Iris pigment epithelial cell (primary cell): ENCODE measurements around the gene NAP1L5.

GRCh38 chr4:87045556-87046400 lies 111.0 kb downstream of the AFF1 start:
- RRBS, result no CpG with 5 or more reads among the region's 8 CpGs

- RRBS, result no CpG with 5 or more reads among the region's 8 CpGs
Measured at GRCh38 chr4:87677551-87678141, 27.6 kb downstream of the DMP1 start.

DNA sequence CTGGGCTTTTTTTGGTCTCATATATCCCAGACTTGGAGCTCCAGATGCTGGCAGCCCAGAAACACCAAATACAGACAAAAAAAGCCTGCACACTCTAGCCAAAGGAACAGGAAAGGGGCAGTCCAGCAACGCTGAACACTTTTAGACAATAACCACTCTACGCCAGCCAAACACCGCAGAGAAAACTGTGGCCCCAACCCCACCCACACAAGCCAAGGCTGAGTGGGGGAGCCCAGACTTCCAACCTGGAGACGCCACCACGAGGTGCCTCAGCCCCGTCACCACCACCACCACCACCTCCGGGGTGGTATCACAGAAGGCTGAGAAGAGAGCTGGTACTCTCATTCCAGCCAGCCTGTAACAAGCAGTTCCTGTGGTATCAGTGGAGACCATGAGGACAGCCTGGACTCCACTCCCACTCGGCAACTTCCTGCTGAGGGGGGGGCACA lies 22.8 kb downstream of the MEPE start:
- RRBS, result no CpG with 5 or more reads among the region's 8 CpGs

DNA sequence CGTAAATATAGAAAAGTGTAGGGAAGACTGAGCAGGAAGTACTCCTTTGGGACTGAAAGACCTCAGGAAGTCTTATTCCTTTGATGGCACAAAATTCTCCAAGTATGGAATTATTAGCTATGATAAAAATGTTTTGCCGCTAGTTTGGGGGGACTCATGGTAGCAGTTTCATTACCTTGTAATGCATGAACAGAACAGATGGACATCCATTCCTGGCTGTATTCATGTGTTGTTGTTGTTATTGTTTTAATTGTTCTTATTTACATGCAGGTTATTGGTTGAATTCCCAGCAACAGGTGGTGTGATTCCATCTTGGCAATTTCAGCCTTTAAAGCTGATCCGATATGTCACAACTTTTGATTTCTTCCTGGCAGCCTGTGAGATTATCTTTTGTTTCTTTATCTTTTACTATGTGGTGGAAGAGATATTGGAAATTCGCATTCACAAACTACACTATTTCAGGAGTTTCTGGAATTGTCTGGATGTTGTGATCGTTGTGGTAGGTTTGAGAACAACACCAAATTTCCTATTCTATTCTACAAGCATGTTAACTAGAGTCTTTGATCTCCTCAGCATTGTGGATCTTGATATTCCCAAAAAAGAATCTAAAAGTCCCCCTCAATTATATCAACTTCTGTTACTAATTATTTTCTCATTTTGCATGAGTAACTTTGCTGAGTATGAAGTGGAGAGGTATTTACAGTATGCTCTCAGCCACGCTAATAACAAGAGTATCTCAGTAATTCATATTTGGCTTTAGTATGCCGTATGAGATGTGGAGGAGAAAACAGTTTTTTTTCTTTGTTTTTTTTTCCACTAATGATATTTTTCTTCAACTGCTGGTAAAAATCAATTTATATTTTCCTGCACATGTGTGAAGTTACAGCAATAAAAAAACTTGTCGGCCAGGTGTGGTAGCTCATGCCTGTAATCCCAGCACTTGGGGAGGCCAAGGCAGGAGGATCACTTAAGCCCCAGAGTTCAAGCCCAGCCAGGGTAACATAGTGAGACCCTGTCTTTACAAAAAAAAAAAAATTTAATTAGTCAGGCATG lies 39.3 kb downstream of the PKD2 start:
- RRBS, result no CpG with 5 or more reads among the region's 8 CpGs

DNA sequence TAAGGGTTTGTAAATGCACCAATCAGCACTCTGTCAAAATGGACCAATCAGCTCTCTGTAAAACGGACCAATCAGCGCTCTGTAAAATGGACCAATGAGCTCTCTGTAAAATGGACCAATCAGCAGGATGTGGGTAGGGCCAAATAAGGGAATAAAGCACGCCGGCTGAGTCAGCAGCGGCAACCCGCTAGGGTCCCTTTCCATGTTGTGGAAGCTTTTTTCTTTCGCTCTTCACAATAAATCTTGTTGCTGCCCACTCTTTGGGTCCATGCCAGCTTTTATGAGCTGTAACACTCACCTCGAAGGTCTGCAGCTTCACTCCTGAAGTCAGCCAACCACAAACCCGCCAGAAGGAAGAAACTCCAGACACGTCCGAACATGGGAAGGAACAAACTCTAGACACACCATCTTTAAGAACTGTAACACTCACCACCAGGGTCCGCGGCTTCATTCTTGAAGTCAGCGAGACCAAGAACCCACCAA lies 17.3 kb upstream of the HERC6 start:
- RRBS, result no CpG with 5 or more reads among the region's 14 CpGs

DNA sequence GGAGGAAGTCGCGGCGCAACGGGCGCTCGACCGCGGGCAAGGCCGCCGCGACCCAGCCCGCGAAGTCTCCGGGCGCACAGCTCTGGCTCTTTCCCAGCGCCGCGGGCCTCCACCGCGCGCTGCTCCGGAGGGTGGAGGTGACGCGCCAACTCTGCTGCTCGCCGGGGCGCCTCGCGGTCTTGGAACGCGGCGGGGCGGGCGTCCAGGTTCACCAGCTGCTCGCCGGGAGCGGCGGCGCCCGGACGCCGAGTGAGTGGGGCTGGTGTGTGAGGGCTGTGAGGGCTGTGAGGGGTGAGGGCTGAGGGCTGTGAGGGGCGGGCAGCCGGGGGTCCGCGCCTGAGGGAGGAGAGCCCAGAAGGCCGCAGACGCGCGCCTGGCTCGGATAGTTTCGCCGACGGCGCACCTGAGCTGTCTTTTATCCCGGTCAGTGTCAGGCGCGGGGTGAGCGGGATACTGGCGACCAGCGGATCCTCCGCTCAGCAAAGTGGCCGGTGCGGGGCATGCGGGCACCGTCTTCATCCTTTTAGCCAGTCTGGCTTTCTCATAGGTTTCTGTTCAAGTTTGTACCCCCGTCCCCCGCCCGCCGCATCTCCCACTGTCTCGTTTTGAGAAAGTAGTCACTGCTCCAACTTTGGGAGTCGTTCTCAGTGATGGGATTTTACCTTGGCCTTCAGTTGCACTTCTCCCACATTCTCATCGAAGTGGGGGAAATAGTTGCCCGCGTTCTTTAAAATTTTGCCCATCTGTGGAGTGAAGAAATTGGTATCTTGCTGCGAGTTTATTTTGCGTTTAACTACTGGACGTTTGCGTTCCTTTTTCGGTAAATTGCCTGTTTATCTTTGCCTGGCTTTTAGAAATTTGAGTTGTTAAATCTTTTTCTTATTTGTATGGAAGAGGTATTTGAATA lies 620 bp downstream of the HERC5 start:
- RRBS, result 2% methylated on average over 42 of the region's 80 CpGs

DNA sequence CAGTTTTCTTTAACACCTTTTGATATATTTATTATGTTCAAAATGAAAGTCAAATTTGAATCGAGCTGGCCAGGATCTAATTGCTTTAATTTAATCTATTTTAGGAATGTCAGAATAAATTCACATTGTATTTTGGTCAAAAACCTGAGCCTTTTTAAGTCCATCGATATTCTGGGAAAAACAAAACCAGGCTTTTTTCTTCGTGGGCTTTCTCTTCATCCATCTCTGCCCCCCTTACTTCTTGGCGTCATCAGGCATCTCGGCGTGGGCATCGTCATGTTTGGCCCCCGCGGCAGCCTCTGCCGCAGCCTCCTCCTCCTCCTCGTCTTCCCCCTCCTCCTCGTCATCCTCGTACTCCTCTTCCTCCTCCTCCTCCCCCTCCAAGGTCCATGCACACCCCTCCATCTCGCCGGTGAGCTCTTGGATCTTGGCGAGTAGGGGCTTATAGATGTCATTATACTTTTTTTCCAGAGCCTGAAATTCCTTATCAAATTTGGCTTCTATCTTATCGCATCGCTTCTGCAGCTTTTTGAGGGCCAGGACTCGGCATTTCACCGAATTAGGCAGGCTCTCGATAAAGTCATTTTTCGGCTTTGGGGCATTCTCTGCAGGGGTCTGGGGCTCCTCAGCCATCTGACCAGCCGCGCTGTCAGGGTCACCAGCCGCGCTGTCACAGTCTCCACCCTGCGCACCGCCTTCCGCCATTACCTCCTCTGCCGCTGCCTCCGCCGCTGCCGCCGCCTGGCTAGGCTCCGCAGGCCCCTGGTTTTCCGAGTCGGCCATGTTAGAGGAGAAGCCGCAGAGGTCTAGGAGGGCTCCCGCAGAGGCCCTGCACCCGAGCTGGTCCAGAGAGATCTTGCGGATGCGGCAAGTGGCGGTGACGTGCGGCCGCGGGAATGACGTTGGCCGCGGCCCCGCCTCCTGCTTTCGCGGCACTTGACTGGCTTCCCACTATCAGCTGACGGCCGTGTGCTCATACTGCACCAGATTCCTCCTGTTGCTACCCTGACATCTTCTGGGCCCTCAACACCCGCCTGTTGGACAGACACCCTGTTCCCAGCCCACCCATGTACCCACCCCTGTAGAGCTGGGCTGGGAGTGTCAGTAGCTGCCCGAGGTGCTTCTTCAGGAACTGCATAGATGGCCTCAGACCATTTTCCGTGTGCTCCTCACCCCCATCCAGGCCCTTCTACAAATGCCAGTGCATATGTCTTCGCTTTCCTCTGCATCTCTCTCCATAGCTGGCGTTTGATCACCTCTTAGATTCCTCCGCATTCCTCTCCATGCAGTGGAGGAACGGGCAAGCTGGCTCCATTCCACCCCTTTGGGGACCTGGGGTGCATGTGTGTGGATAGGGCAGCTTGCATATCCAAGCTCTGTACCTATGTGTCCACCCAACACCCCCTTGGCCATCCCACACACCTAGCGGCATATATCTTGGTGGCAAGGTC lies at the start of gene NAP1L5:
TSS of gene NAP1L5 (minus strand) at position 858 of the 1,451 bp plus-strand sequence.
- RRBS, result no CpG with 5 or more reads among the region's 63 CpGs

DNA sequence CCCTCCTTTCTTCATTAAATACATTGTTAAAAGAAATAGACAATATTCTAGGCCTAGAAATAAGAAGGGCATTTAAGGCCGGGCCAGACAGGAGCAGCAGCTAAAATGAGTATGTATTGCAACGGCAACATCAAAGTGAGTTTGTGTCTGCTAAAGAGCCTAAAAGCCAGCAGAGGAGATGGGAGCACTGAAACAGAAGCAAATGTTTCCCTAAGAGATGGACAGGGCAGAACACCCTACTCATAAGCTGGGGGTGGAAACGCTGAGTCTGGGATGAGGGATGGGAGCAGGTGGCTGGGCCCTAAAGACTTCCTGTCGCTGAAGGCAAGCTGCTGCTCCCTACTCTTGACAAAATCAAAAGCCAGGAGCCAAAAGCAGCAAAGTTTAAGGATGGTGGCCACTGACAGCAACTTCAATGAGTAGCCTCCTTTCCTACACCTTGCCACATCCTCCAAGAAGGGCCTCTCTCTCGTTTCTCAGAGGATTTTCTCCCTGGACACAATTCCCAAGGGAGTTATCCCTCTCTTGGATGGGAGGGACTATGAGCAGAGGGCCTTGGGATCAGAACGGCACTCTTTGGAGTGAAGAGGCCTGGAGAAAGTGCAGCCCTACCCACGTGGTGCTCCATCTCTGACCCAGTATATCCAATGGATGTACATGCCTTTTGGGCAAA lies 40.6 kb upstream of the NAP1L5 start:
- RRBS, result no CpG with 5 or more reads among the region's 7 CpGs

- RRBS, result no CpG with 5 or more reads among the region's 2 CpGs
Measured at GRCh38 chr4:88752831-88753290, 55.2 kb upstream of the NAP1L5 start.

DNA sequence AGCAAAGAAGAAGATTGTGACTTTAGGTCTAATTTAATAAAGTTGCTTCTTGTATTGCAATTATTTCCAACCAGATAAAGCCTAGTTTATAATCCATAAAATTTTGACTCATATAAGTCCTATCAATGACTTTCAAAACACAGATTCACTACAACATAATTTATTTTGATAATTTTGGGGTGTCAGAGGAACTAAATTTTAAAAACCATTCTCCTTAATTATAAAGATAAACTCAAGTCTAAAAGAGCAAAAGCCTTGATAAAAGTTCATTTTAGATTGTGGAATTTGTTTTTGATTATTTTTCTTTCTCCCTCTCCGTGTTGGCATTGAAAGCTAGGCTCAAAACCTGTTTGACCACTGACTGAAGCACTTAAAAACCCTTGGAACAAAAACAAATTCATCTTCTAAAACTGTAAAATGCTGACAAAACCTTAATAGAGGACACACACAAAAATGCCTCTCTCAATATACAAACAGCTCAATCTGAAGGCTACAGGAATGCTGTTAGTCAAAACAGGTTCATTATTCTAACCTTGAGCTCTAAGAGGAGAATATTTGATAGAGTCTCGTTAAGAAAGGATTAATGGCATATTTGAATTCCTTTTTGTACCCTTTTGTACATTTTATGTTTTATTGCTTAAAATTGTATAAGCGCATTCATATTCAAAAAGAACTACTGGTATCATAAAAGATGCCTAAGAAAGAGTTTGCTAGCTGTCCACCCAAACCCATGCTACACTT lies 74.2 kb upstream of the NAP1L5 start:
- RRBS, result no CpG with 5 or more reads among the region's 3 CpGs

- RRBS, result no CpG with 5 or more reads among the region's 18 CpGs
Measured at GRCh38 chr4:88822983-88824056, 125.7 kb upstream of the NAP1L5 start.

DNA sequence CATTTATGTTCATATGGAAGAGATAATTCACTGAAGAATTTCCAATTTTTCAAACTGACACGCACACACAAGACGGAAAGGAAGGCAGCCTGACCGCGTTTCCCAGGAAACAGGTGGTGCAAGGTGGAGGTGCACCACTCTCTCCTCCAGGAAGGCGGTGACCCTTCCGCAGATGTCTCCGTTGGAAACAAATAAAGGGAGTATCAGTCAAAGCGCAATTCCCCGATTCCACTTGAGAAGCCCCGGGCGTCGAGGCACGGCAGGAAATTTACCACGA lies 854 bp upstream of the TIGD2 start:
- RRBS, result no CpG with 5 or more reads among the region's 14 CpGs

- RRBS, result no CpG with 5 or more reads among the region's 20 CpGs
Measured at GRCh38 chr4:89248498-89249365, 58.9 kb downstream of the GPRIN3 start.

DNA sequence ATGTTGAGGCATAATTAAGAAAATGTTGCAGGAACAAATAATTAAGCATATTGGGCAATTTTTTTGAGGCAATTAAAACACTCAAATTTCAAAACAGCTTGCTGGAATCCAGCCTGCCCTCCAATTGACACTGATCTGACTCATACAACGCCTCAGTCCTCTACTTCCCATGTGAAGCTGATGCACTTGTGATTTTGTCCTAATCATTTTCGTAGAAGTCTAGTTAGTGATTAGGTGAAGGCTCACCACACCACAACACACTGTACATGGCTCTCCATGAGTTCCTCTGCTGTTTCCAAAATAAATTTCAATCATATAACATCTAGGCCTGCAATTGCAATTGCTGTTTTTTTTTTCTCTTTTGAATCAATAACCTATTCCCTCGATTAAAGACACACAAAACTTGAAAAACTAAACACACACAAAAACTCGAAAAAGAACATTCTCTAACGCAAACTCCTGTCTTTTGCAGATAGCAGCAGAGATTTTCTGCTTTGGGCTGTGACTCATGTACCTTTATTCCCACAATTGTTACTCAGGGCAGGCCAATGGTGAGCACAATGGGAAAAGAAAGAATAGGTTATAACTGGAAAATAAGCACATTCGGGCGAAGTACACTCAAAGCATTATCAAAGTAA lies 1.8 kb downstream of the GPRIN3 start:
- RRBS, result no CpG with 5 or more reads among the region's 7 CpGs

GRCh38 chr4:89753453-89753796 lies 83.5 kb downstream of the SNCA start:
- RRBS, result no CpG with 5 or more reads among the region's 5 CpGs

DNA sequence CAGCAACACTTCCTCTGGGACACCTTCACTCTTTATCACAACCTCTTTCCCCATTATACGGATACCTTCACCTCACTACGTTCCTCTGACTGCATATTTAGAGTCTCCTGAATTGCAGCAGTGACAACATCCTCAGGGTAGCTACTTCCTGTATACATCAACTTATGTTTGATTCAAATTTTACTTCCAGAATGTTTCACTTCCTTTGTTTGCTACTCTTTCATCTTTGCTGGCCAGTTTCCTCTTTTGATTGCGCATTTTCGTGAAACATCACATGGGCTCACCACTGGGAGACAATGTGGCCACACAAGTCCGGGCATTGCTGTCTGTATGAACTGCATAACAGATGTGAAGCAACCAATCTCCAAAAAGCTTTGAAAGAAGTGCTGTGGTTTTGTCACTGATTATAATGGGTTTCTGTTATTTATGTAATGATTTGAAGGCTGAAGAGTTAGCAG lies 7.5 kb downstream of the SNCA start:
- RRBS, result no CpG with 5 or more reads among the region's 5 CpGs

GRCh38 chr4:91633490-91633717 lies 670.4 kb upstream of the GRID2 start:
- RRBS, result no CpG with 5 or more reads among the region's 6 CpGs

GRCh38 chr4:92304736-92305113 lies 959 bp downstream of the GRID2 start:
- RRBS, result no CpG with 5 or more reads among the region's 12 CpGs

GRCh38 chr4:93827570-93827943 lies 996 bp upstream of the ATOH1 start:
- RRBS, result no CpG with 5 or more reads among the region's 11 CpGs